Myometrial cell (primary cell): ENCODE results near the genes GCNT1, PSAT1 and SPATA31D3.

GRCh38 chr9:75146644-75147327 is 58.5 kb downstream of the OSTF1 start:
- RAMPAGE, long total RNA = no peak

DNA sequence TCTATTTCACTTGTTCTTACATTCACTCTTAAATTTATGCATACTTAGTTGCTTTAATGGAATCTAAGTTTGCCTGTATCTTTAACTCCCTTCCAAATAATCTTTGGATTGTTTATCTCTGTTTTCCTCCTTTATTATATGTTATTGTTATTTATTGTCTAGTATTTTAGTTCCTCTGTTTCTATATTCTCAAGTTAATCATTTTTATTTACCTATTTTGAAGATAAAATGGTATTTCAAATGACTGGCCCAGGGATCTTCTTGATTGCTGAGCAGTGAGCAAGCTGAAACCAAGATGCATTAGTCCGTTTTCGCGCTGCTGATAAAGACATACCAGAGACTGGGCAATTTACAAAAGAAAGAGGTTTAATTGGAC is 94.7 kb downstream of the OSTF1 start:
- RAMPAGE, long total RNA = no peak

DNA sequence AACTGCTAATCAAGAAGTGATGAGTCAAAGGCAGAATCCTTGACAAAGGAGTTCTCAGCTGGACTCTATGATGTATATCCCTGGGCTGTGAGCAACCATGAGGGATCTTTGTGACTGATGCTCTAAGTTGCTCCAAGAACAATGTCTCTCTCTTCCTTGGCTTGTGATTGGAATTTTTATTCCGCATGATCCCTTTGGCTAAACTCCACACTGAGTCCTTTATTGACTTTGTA is 20.8 kb downstream of the RFK start:
- RAMPAGE, long total RNA = no peak

GRCh38 chr9:76458884-76459382 is at the start of gene GCNT1:
Gene GCNT1, plus strand, starts transcription at chr9:76459182.
- RAMPAGE, long total RNA = start-site peak on the plus strand at chr9:76459177-76459279, 1,534 and 1,038 reads in 2 replicates

DNA sequence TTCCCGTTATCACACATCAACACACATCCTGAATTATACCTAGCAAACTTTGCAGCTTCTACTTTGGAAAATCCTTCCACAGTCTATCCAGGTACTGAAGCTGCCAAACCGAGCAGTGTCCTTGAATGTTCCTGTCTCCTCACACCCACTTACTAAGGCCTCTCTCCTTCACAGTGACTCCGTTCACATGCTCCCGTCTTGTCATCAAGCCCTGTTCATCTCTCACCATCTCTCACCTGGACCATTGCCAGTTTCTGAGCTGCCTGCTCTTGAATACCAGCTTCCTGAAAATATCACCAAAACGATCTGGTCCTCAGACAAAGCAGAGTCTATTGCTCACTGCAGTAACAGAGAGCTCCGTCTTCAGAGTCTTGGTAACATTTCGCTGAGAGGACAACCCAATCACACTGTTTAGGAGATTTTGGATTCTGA is 57.4 kb downstream of the GCNT1 start:
- RAMPAGE, long total RNA = no peak

DNA sequence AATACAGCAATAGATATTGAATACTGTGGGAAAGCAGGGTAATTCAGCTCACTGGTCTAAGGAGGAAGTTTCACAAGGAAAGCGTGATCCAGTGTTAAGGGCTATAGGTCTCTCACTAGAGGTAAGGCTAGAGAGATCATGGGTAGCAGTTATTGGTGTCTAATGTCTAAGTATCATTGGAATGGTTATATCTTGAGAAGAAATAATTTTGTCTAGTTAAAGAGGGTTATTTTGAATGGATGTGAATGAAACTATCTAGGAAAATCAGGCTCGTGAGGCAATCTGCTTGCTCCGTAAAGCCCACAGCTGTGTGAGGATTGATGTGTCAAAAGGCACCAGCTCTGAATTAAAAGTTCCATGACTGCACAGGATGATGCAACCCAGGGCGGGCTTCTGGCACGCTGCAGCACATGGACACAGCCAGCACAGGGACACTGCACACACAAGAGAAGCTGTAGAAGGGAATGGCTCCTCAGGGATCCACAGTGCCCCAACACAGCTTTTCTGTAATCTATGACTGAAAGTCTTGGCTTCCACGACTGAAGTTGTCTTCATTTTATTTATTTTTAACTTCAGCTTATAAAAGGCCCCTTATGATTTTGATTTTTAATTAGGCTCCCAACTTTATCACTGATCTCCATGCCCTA is 150.9 kb downstream of the GCNT1 start:
- RAMPAGE, long total RNA = no peak

DNA sequence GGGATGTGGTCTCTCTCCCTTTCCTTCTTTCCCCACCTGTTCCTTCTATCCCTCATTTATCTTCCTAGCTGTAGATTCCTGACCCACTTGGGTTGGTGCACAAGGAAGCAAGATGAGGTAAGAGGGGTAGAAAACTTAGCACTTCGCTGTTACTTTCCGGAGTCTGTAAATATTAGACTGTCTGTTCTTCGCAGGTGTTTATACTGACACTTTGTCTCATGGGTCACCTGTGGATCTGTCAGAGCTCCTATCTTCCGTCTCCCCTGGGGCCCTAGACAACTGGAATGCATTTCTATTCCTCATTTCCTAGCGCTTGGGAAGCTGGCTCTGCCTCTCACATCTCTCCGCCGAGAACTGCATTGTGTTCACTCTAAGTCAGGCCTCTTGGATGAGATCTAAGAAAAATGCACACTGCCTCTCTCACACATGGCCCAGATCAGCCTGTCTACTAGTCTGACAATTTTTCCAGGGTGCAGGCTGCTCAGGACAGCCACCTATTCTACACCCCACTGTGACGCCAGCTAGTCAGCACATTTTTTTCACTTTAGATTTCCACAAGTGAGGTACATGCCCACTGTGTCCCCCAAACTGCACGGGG is 102.2 kb downstream of the PRUNE2 start:
- RAMPAGE, long total RNA = no peak

DNA sequence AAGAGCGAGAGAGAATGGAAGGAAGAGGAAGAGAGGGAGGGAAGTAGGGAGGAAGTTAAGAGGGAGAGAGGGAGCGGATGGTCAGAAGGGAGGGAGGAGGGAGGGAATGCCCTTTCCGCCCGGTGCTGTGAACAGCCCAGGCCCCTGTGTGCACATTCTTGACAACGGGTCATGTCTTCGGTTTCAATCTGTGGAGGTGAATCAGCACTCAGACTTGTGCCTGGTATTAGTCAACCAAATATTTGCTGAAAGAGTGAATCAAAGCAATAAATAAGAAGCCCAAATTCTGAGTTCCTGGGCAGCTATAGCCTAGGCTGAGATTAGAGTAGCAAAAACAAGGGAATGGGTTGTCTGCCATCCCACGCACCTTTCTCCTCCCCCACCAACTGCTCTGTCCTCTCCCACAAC is 39.1 kb downstream of the PRUNE2 start:
- RAMPAGE, long total RNA = no peak

- RAMPAGE, long total RNA = no peak
Measured at GRCh38 chr9:77369048-77369454, 191.7 kb downstream of the VPS13A start.

GRCh38 chr9:77977004-77977922 is 54.3 kb downstream of the GNAQ start:
- RAMPAGE, long total RNA = no peak

DNA sequence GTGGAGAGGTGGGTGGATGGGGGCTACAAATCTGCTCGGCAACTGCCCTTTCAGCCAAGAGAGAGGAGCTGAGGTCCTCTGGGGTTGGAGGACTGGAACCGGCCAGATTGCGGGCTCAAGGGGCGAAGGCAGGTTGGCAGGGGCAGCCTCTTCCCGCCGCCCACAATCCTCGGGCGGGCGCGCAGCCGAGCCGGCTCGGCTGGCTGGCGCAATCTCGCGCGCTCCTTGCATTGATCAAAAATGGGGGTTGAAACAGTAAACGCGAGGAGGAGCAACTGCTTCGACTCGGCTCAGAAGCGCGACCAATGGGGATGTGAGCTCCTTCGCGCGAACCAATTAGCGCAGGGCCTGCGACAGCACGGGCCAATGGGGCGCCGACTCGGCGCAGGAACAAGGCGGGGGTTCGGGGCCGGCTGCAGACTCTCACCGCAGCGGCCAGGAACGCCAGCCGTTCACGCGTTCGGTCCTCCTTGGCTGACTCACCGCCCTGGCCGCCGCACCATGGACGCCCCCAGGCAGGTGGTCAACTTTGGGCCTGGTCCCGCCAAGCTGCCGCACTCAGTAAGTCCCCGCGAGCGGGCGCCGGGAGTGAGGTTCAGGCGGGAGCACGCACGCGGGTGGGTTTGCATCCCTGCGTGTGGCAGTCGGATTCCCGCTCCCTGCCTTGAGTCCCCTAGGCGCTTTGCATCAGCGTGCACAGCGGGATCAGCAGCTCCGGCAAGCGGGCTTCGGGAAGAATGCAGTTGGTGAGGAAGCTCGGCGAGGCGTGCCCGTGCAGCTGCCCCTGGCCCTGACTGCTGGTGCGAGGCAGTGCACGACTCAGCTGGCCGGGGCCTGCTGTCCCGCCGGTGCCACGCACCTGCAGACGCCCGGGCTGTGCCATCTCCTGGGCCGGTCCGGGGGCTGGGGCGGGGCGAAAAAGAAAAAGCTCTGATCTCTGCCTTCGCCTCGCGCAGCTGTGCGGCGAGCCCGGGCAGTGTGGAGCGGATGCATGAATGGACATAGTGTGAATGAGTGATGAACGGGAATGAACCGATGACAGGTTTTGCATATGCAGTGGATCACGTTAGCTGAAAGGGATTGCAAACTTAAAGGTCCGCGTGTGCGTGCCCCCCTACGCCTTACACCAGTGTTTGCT is at the start of gene PSAT1:
PSAT1 (plus strand) TSS at position 416 of the 1,138 bp plus-strand sequence.
- RAMPAGE, long total RNA = start-site peak on the plus strand centred at position 456 of the sequence, 77 bp wide, 355 and 396 reads in 2 replicates

DNA sequence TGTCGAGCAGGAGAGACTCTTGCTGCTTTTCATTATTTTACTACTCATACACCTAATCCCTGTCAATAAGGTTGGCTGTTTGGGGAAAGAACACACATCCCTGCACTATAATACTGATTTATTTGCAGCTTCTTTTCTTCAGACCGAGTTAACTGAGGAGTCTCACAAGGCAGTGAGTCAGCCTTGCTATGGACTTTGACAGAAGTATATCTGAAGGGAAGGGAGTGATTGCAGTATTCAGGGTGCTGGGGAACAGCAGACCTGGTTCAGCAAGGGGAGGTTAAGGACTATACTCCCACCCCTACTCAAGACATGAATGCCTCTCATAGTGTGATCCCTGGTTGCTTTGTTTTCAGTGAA is 99.8 kb downstream of the TLE4 start:
- RAMPAGE, long total RNA = no peak

GRCh38 chr9:79762606-79762896 is 190.8 kb downstream of the TLE4 start:
- RAMPAGE, long total RNA = no peak

DNA sequence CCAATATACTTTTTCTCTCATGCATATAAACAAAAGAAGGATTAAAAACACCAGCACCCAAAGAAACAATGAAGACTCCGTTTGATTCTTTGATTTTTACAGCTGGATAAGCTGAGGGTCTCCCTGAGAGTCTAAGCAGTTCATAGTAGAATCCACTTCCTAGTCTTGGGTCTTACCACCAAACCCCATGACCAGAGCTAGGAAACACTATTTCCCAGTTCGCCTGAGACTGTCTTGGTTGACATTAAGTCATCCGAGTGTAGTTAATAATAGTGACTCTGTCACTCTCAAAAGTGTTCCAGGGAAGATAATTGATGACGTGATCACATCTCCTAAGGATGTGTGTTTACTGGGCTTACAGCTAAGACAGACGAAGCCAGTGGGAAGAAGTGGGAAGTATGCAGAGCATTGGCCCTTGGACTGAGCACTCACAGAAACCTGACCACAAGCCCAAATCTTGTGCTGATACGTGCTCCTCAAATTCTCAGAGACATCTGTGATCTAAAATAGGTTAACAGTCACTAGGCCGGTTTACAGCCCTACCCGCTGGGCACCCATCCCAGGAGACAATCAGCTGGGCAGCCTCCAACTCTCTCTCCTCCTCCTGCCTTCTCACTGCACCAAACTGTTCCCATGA is 316.7 kb downstream of the TLE1 start:
- RAMPAGE, long total RNA = no peak

GRCh38 chr9:81592865-81593568 is 96.3 kb downstream of the TLE1 start:
- RAMPAGE, long total RNA = no peak

DNA sequence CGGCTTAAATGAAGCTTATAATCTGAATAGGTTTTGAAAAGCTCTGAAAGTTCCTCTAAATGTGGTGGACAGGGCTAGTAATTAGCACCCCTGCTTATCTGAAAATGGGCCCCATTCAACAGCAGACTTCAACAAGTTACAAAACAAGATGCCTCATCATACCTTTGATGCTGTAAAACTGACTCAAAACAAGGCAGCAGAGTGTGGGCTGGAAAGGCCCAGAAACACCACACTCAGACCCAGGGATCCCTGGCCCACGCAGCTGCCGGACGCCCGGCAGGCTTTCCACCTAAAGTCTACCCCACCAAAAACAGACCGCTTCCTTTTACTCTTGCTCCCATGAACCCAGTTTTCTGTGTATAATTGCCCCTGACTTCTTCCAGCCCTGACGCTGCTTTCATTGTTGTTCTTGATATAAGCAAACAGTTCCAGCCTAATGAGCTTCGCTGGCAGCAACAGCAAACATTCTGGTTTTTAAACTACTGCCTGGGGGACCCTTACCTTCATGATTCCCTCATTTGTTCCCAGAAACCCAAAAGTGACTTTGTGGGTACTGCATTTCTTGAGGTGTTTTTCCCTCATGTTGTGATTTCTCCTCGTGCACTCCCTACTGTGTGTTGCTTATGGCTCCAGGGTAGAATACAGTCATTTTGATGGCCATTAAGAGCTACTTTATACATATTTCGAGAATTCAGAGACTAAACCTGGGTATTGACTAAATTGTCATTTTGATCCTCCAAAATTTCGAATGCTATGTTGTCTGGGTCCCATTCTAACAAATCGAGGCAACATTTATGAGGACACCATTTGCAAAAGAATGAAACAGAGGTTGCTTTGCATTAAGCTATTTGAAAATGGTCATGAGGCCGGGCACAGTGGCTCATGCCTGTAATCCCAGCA is 66.5 kb downstream of the TLE1 start:
- RAMPAGE, long total RNA = no peak

GRCh38 chr9:81686670-81687040 is 2.7 kb downstream of the TLE1 start:
- RAMPAGE, long total RNA = no peak

DNA sequence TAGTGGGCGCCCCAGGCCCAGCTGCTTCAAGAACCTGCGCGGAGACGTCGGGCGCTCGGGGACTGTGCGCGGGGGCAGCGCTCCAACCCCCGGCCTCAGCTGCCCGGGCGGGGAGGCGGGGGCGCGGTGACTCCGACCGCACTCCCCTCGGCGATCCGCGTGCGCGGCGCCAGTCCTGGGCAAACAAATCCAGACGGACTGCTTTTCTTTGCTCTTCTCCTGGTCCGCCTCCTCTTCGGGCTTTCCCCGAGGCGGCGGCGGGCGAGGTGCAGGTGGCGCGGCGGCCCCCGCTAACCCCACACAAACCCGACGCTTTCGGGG is 926 bp downstream of the TLE1 start:
- RAMPAGE, long total RNA = no peak

- RAMPAGE, long total RNA = no peak
Measured at GRCh38 chr9:81943168-81943734, at the start of gene SPATA31D3. Gene SPATA31D3, plus strand, starts transcription at chr9:81943500.

- RAMPAGE, long total RNA = no peak
Measured at GRCh38 chr9:82582634-82583125, 480.3 kb downstream of the RASEF start.